ENCODE measurements around a stretch of chr10.

DNA sequence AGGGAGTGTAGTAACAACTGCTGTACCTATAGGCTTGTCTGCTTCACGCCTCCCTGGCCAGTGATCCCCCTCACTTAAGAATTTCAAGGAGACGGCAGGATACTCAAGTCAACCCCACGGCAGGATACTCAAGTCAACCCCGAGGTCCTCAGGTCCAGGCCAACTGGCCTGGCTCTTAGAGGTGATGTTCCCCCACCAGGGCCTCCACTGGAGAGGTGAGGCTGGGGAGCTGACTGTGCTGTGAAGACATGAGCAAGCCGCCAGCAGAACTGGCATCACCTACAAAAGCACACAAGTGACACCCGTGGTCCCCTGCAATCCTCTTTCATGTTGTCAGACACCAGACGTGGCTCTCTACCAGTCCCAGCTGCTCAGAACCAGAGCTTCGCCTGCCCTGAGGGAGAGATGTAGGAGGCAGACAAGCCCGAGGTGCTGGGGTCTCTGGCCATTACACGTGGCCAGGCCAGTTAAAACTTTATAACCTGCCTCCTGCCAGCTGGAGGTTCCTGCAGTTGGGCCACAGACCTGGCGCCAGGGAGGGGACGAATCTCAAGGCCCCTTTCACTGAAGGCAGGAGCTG, 2.3 kb downstream of the COMTD1 start:
- RAMPAGE, long total RNA = no peak
- RRBS = no CpG with 5 or more reads among the region's 12 CpGs
PRO-cap:
- standard = no peak
- CoPRO, capped RNA only, 2 experiments = no peak in any of the 2 experiments
- CoPRO, capped and uncapped RNA, 2 experiments = peak in 1 of 2 experiments; most common plus-strand start position 76 of the sequence (in 1)
- CoPRO, uncapped RNA only, 2 experiments = peak in 1 of 2 experiments; most common plus-strand start position 294 of the sequence (in 1); most common minus-strand start position 469 of the sequence (in 1)
CAGE:
- cytosol, long polyA plus RNA = no peak
- long polyA plus RNA = no peak
- nucleolus, long total RNA = no peak
- nucleus, long polyA plus RNA = no peak

DNA sequence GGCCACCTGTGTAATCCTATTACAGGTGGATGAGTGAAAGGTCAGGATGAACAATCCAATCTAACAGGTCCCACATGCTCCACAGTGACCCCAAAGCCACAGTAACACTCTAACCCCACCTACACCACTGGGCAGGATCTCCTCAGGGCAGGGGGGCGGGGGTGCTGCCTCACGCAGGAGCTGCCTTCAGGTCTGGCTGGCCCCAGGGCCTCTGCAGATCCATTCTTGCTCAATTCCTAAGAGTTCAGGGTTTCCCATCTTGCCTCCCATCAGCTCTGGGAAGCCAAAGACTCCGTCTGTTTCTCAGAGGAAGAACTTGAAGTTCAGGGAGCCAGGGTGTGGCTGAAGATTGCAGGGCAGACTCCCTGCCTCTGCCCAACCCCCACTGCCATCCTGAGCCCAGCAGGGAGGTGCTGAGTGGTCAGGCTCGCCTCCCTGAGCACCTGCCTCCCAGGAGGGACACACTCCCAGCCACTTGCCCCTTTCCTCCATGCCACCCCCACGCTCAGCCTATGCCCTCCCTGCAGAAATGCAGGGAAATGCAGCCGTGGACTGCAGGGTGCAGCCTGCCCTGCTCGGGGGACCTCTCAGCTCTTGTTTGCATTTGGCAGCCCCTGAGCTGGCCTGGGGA, 9.8 kb upstream of the COMTD1 start:
- RAMPAGE, long total RNA = no peak
- RRBS = no CpG with 5 or more reads among the region's 7 CpGs
PRO-cap:
- standard = no peak
- CoPRO, capped RNA only, 2 experiments = no peak in any of the 2 experiments
- CoPRO, capped and uncapped RNA, 2 experiments = no peak in any of the 2 experiments
- CoPRO, uncapped RNA only, 2 experiments = no peak in any of the 2 experiments
CAGE:
- cytosol, long polyA plus RNA = no peak
- long polyA plus RNA = no peak
- nucleolus, long total RNA = no peak
- nucleus, long polyA plus RNA = no peak

DNA sequence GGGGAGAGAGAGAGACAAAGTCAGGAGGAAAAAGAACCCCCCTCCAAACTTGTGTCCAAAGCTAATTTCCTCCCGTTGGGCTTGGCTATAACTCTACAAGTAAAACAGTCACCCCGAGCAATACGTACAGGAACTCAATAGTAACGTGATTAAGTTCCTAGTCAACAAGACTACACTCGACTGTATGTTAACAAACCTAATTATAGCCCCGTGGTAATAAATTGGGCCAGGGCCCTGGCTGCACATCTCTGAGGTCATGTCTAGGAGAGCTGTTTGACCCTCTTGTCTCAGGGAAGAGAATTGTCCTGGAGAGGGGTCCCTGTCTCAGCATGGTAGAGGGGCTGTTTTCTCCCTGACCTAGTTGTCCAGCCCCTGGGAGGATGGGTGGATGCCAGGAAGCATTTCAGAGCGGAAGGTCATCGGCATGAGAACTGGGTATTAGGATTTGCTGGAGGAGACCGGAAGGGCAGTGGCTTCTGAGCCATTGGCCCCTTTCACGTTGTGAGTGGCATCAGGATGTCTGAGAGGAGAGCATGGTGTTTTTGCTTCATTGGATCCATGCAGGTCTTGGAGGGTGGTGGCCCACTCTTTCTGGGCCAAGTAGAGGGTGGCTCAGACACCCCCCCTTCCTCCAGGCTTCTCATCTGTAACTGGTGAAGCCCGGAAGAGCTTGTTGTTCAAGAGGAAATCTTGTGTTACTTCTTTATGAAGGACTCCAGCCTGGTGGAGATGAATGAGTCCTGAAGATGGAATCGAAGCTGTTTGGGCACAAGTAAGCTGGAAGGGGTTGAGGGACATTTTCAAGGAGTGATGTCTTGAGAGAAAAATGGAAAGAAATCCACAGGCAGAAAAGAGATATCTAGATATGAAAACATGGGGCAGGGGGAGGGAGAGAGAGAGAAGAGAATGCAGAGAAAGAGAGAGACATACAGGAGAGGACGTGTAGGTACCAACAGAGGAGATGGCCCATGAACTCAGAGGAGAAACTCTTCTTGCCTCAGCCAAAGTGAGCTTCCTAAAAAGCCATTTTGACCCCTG, 60.4 kb upstream of the COMTD1 start:
- RAMPAGE, long total RNA = no peak
- RRBS = no CpG with 5 or more reads among the region's 13 CpGs
PRO-cap:
- standard = no peak
- CoPRO, capped RNA only, 2 experiments = no peak in any of the 2 experiments
- CoPRO, capped and uncapped RNA, 2 experiments = no peak in any of the 2 experiments
- CoPRO, uncapped RNA only, 2 experiments = no peak in any of the 2 experiments
CAGE:
- cytosol, long polyA plus RNA = no peak
- long polyA plus RNA = no peak
- nucleolus, long total RNA = no peak
- nucleus, long polyA plus RNA = no peak

DNA sequence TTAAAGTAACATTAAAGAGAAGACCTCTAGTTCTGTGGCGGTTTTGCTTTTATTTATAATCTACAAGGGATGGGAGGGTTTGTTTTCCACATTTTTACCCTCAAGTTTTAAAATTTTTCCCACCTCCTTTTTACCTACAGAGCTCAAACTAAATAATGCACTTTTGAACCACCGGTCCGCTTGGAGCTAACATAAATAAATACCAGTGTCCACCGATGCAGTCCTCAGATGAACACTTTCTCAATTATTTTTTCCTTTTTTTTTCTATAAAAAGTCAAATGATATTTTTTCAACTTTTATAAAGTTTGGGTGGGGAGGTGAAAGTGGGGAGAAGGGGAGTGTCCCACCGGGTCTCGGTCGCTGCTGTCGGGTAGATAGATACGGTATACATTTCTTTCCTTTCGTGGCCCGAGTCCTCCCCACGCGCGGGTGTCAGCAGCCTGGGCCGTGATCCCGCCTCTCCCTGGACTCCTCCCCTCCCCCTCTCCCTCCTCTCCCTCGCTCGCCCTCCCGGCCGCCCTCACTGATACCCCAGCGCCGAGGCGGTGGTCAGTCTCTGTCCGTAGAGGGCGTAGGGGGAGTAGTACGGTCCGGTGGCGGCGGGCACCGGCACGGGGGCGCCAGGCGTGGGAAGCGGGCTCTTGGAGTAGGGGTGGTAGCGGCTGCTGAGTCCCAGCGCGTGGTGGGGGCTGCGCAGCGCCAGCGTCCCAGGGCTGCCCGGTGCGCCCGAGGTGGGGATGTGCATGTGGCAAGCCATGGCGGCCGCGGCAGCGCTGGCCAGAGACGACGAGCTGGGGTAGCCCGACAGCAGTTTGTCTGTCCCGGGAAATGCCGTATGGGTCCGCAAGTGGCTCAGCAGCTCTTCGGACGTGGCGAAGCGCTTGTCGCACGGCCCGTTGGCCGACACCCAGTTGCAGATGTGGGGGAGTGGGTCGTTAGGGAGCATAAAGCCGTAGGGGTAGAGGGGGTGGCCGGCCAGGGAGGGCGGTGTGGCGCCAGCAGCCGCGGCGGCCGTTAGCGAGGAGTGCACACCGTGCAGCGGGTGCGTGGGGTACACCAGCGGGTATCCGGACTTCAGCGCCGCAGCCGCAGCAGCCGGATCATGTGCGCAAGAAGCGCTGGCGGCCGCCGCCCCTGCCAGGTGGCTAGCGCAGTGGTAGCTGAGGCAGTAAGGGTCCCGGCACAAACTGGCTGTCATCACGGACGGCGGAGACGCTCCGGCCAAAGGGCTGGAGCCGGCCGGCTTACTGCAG, 2.9 kb downstream of the ZNF503 start:
- RAMPAGE, long total RNA = no peak
- RRBS = 66% methylated on average over 25 of the region's 94 CpGs
PRO-cap:
- standard = no peak
- CoPRO, capped RNA only, 2 experiments = no peak in any of the 2 experiments
- CoPRO, capped and uncapped RNA, 2 experiments = no peak in any of the 2 experiments
- CoPRO, uncapped RNA only, 2 experiments = no peak in any of the 2 experiments
CAGE:
- cytosol, long polyA plus RNA = no peak
- long polyA plus RNA = no peak
- nucleolus, long total RNA = no peak
- nucleus, long polyA plus RNA = no peak

GRCh38 chr10:75400284-75400774, 1.2 kb downstream of the ZNF503 start:
- RAMPAGE, long total RNA = no peak
- RRBS = no CpG with 5 or more reads among the region's 23 CpGs
PRO-cap:
- standard = no peak
- CoPRO, capped RNA only, 2 experiments = no peak in any of the 2 experiments
- CoPRO, capped and uncapped RNA, 2 experiments = no peak in any of the 2 experiments
- CoPRO, uncapped RNA only, 2 experiments = no peak in any of the 2 experiments
CAGE:
- cytosol, long polyA plus RNA = no peak
- long polyA plus RNA = no peak
- nucleolus, long total RNA = no peak
- nucleus, long polyA plus RNA = no peak

GRCh38 chr10:75495413-75496266, 64.2 kb downstream of the LRMDA start:
- RAMPAGE, long total RNA = no peak
- RRBS = no CpG with 5 or more reads among the region's 4 CpGs
PRO-cap:
- standard = no peak
- CoPRO, capped RNA only, 2 experiments = no peak in any of the 2 experiments
- CoPRO, capped and uncapped RNA, 2 experiments = no peak in any of the 2 experiments
- CoPRO, uncapped RNA only, 2 experiments = no peak in any of the 2 experiments
CAGE:
- cytosol, long polyA plus RNA = no peak
- long polyA plus RNA = no peak
- nucleolus, long total RNA = no peak
- nucleus, long polyA plus RNA = no peak

- RAMPAGE, long total RNA = no peak
- RRBS = no CpG with 5 or more reads among the region's 5 CpGs
PRO-cap:
- standard = no peak
- CoPRO, capped RNA only, 2 experiments = no peak in any of the 2 experiments
- CoPRO, capped and uncapped RNA, 2 experiments = no peak in any of the 2 experiments
- CoPRO, uncapped RNA only, 2 experiments = no peak in any of the 2 experiments
CAGE:
- cytosol, long polyA plus RNA = no peak
- long polyA plus RNA = no peak
- nucleolus, long total RNA = no peak
- nucleus, long polyA plus RNA = no peak
Measured at GRCh38 chr10:75511153-75511914, 79.9 kb downstream of the LRMDA start.

DNA sequence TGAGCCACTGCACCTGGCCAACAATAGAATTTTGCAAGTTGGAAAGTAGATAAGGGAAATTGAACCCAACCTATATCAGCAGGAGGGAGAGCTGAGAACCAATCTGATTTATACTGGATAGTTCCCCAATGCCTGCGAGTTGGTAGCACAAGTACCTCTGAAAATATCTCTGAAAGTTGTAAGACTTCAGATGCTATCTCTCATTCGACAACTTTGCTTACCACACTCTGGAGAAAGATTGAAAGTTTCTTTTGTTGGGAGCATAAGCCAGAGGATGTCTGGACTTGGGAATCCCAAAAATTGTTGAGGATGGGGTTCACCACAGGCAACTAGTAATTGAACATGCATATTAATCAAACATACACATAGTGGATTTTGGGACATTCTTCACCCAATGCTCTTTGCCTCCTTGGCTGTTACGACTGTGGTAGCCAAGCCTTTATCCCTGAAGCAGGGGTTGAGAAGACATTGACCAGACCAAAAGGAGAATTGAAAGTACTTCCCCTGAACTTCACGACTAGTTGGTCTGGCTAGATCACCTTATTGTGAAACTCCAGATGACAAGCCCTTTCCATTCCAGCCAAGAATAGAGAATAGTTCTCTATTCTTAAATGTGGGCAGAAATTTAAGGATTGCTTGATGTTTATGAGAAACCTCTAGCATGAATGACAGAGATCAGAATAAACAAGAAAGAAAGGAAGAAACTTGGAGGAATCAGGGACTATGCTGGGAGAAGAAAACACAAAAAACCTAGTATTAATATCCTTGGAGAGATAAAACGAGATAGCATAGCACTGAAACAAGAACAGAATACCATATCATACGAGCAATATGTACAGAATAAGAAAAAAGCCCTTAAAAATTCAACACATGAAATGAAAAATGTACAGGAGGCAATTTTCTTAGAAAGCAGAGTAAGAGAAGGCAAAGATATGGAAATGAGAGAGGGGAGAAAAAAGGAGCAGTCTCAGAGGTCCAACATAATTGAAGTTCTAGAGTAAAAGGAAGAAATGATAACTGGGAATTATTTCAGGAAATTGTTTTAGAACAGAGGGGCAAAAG, 97.0 kb downstream of the LRMDA start:
- RAMPAGE, long total RNA = no peak
- RRBS = no CpG with 5 or more reads among the region's 6 CpGs
PRO-cap:
- standard = no peak
- CoPRO, capped RNA only, 2 experiments = no peak in any of the 2 experiments
- CoPRO, capped and uncapped RNA, 2 experiments = no peak in any of the 2 experiments
- CoPRO, uncapped RNA only, 2 experiments = no peak in any of the 2 experiments
CAGE:
- cytosol, long polyA plus RNA = no peak
- long polyA plus RNA = no peak
- nucleolus, long total RNA = no peak
- nucleus, long polyA plus RNA = no peak

- RAMPAGE, long total RNA = no peak
- RRBS = no CpG with 5 or more reads among the region's 2 CpGs
PRO-cap:
- standard = no peak
- CoPRO, capped RNA only, 2 experiments = no peak in any of the 2 experiments
- CoPRO, capped and uncapped RNA, 2 experiments = no peak in any of the 2 experiments
- CoPRO, uncapped RNA only, 2 experiments = no peak in any of the 2 experiments
CAGE:
- cytosol, long polyA plus RNA = no peak
- long polyA plus RNA = no peak
- nucleolus, long total RNA = no peak
- nucleus, long polyA plus RNA = no peak
Measured at GRCh38 chr10:75617375-75617867, 186.0 kb downstream of the LRMDA start.

GRCh38 chr10:75842979-75843717, 411.7 kb downstream of the LRMDA start:
- RAMPAGE, long total RNA = no peak
- RRBS = no CpG with 5 or more reads among the region's 4 CpGs
PRO-cap:
- standard = no peak
- CoPRO, capped RNA only, 2 experiments = no peak in any of the 2 experiments
- CoPRO, capped and uncapped RNA, 2 experiments = no peak in any of the 2 experiments
- CoPRO, uncapped RNA only, 2 experiments = no peak in any of the 2 experiments
CAGE:
- cytosol, long polyA plus RNA = no peak
- long polyA plus RNA = no peak
- nucleolus, long total RNA = no peak
- nucleus, long polyA plus RNA = no peak

- RAMPAGE, long total RNA = no peak
- RRBS = no CpG with 5 or more reads among the region's 7 CpGs
PRO-cap:
- standard = no peak
- CoPRO, capped RNA only, 2 experiments = no peak in any of the 2 experiments
- CoPRO, capped and uncapped RNA, 2 experiments = no peak in any of the 2 experiments
- CoPRO, uncapped RNA only, 2 experiments = no peak in any of the 2 experiments
CAGE:
- cytosol, long polyA plus RNA = no peak
- long polyA plus RNA = no peak
- nucleolus, long total RNA = no peak
- nucleus, long polyA plus RNA = no peak
Measured at GRCh38 chr10:76185568-76185900, 754.1 kb downstream of the LRMDA start.

DNA sequence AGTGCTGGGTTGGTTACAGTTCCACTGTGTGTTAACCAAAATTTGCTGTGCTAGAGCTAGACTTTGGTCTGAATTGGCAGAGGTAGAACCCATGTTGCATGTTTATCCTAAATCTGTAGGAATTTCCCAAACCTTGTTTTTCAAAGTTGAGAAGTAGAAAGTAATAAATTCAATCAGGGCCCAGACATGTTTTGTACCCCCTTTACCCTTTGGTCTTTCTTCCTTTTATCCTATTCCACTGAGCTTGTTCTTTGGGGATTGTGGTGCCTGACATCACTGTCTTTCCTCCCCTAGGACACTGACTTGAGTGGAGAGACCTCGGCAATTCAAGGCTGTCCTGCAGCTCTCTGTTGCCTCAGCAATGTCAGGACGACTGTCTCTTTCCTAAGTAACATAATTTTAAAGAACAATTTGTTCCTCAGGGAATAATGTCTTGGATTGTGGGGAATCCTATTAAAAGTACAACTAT, 1078.0 kb downstream of the KCNMA1 start:
- RAMPAGE, long total RNA = no peak
- RRBS = no CpG with 5 or more reads among the region's 2 CpGs
PRO-cap:
- standard = no peak
- CoPRO, capped RNA only, 2 experiments = no peak in any of the 2 experiments
- CoPRO, capped and uncapped RNA, 2 experiments = no peak in any of the 2 experiments
- CoPRO, uncapped RNA only, 2 experiments = no peak in any of the 2 experiments
CAGE:
- cytosol, long polyA plus RNA = no peak
- long polyA plus RNA = no peak
- nucleolus, long total RNA = no peak
- nucleus, long polyA plus RNA = no peak

DNA sequence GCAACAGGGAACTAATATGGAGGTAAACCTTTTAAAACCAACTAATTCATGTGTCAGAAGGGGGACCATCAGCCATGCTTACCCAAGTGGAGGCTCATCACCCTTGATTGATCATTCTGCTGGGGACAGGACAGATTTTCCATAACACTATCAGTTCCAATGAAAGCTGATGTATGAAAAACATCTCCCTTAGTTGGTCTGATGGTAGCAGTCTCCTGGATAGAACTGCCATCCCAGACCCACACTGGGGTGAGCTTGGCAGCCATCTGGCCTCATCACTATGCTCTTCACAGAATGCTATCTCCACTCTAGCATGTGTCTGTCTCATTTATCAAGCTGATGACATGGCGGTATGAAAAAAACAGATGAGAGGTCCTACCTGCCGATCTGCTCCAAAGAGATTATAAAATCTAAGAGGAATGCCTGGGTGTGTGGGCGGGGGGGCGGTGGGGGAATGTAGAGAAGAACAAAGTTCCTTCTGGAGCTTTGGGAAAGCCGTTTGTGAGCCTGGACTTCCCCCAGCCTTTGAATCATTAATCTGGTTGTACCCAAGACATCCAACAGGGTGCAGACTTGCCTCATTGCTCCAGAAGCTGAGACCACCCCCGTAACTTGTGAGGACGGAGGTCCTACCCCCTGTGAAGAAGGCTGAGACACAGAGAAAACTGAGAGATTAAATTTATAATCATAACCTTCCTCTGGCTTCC, 341.0 kb downstream of the KCNMA1 start:
- RAMPAGE, long total RNA = no peak
- RRBS = no CpG with 5 or more reads among the region's 7 CpGs
PRO-cap:
- standard = no peak
- CoPRO, capped RNA only, 2 experiments = no peak in any of the 2 experiments
- CoPRO, capped and uncapped RNA, 2 experiments = no peak in any of the 2 experiments
- CoPRO, uncapped RNA only, 2 experiments = no peak in any of the 2 experiments
CAGE:
- cytosol, long polyA plus RNA = no peak
- long polyA plus RNA = no peak
- nucleolus, long total RNA = no peak
- nucleus, long polyA plus RNA = no peak

DNA sequence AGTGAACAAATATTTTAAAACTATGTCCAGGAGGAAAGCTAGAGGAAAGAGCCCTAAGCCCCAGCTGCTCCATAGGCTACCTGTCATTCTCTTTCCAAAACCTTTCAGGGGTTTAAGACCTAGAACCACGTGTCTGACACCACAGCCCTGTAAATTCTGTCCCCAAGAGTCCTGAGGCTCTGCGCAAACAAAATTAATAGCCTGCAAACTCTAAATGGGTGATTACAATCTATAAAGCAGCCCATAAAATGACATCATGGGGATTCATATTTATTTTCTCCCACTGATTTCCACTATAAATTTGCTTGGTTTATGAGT, 332.0 kb downstream of the KCNMA1 start:
- RAMPAGE, long total RNA = no peak
- RRBS = no CpG with 5 or more reads among the region's 2 CpGs
PRO-cap:
- standard = no peak
- CoPRO, capped RNA only, 2 experiments = no peak in any of the 2 experiments
- CoPRO, capped and uncapped RNA, 2 experiments = no peak in any of the 2 experiments
- CoPRO, uncapped RNA only, 2 experiments = no peak in any of the 2 experiments
CAGE:
- cytosol, long polyA plus RNA = no peak
- long polyA plus RNA = no peak
- nucleolus, long total RNA = no peak
- nucleus, long polyA plus RNA = no peak

- RAMPAGE, long total RNA = no peak
- RRBS = no CpG with 5 or more reads among the region's 6 CpGs
PRO-cap:
- standard = no peak
- CoPRO, capped RNA only, 2 experiments = no peak in any of the 2 experiments
- CoPRO, capped and uncapped RNA, 2 experiments = no peak in any of the 2 experiments
- CoPRO, uncapped RNA only, 2 experiments = no peak in any of the 2 experiments
CAGE:
- cytosol, long polyA plus RNA = no peak
- long polyA plus RNA = no peak
- nucleolus, long total RNA = no peak
- nucleus, long polyA plus RNA = no peak
Measured at GRCh38 chr10:77417309-77417782, 220.3 kb downstream of the KCNMA1 start.

- RAMPAGE, long total RNA = no peak
- RRBS = no CpG with 5 or more reads among the region's 13 CpGs
PRO-cap:
- standard = no peak
- CoPRO, capped RNA only, 2 experiments = no peak in any of the 2 experiments
- CoPRO, capped and uncapped RNA, 2 experiments = no peak in any of the 2 experiments
- CoPRO, uncapped RNA only, 2 experiments = no peak in any of the 2 experiments
CAGE:
- cytosol, long polyA plus RNA = no peak
- long polyA plus RNA = no peak
- nucleolus, long total RNA = no peak
- nucleus, long polyA plus RNA = no peak
Measured at GRCh38 chr10:77479937-77480727, 157.5 kb downstream of the KCNMA1 start.

DNA sequence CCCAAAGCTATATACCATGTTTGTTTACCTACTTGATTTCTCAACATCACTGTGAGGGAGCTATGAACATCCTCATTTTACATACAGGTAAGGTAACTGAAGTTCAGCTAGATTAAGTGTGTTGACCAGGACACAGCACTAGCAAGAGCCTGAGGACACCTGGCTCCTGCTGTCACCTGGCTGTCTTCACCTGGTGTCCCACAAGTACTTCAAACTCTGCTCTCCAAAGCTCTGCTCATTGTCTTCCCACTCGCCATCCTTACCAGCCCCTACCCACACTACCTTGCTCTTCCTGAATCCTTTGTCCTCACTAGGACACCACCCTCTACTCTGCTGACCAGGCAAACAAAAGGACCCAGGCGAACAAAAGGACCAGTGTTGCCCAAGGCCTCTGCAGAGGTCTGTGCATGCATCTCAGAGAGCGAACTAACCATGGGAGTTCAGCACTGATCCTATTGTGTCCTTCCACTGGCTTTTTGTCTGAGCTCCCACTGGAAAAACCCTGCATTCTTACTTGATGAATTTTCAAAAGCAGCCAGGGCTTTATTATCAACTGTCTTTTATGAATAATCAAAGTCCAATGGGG, 140.9 kb downstream of the KCNMA1 start:
- RAMPAGE, long total RNA = no peak
- RRBS = no CpG with 5 or more reads among the region's 3 CpGs
PRO-cap:
- standard = no peak
- CoPRO, capped RNA only, 2 experiments = no peak in any of the 2 experiments
- CoPRO, capped and uncapped RNA, 2 experiments = no peak in any of the 2 experiments
- CoPRO, uncapped RNA only, 2 experiments = peak in 2 of 2 experiments; most common minus-strand start position 222 of the sequence (in 2)
CAGE:
- cytosol, long polyA plus RNA = no peak
- long polyA plus RNA = no peak
- nucleolus, long total RNA = no peak
- nucleus, long polyA plus RNA = no peak